ENCODE data around the gene NR2C1.

- PRO-cap = no peak
These were observed 52.8 kb downstream of the CRADD start for GRCh38 chr12:93729910-93730501.

DNA sequence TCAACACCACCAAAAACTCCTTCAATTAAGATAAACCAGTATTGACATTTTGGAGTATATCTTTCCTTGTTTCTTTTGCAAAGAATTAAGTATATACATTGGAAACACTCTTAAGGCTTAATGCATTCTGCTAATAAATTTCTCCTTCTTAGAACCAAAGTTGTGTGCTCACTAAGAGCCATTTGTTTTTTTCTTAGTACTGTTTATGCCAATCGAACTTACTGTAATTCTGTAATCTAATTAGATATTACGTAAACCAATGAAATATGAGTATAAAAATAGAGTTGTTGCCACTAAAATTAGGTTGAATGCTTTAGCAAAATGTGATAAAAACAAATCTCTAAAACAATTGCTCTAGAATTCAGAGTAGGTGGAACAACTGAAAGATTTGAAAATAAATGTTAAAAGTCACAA lies 90.7 kb downstream of the CRADD start:
- PRO-cap = unidirectional peak, plus-strand start at position 357 of the sequence

GRCh38 chr12:93783626-93784328 lies 106.6 kb downstream of the CRADD start:
- PRO-cap = no peak

DNA sequence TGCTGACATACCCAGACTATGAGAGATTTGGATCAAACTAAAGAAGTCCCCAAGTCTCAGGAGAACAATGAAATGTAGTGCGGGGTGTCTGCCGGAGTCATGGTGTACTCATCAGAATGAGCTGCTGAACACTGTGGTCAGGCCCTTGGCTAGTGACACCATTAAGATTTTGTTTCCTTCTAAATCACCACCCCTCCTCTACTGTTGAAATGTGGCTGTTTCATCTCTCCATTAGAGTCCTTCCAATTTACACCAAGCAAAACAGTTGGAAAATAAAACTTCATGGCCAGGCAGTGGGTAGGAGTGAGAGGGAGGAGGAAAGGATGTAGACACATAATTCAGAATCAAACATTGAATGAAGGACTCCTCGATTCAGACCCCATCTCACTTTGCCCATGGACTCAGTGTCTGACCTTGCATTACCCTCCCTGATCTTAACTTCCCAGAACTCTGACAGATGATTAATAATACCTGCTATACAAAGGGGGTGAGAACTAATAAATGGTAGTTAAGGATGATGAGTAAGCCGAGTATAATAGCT lies 127.4 kb downstream of the CRADD start:
- PRO-cap = no peak

GRCh38 chr12:93823531-93824084 lies 146.4 kb downstream of the CRADD start:
- PRO-cap = no peak

- PRO-cap = no peak
These were observed 157.4 kb upstream of the PLXNC1 start for GRCh38 chr12:93990761-93991501.

GRCh38 chr12:94099609-94100112 lies 48.7 kb upstream of the PLXNC1 start:
- PRO-cap = no peak

- PRO-cap = no peak
These were observed 9.4 kb downstream of the PLXNC1 start for GRCh38 chr12:94157530-94158468.

GRCh38 chr12:94615808-94616851 lies 34.2 kb downstream of the TMCC3 start:
- PRO-cap = unidirectional peak, minus-strand start at chr12:94615993

DNA sequence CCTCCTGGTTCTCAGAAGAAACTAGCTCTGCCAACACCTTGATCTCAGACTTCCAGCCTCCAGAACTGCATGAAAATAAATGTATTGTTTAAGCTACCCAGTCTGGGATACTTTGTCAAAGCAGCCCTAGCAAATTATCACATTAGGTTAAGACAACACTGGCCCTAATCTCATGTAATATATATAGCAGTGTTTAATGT lies 18.9 kb downstream of the TMCC3 start:
- PRO-cap = no peak

DNA sequence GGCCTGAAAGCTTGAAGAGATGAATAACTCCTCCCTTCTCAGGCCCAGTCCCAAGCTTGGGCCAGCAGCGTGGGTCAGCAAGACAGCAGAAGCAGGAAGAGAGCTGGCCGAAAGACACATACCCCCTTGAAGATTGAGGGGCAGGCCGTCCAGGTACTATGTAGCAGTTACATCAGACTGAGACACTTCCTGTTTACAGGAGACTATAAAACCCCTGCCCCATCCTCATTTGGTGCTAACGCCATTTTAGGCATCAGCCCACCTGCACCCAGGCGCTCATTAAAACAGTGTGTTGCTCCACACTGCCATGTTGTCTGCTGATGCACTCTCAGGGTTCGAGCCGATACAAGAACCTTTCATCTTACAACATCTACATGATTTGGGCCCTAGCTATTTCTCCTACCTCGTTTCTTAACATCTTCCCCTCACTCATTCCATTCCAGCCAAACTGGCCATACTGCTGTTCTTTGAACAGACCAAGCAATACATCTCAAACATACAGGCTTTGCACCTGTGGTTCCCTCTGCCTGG lies 14.9 kb downstream of the NDUFA12 start:
- PRO-cap = no peak

DNA sequence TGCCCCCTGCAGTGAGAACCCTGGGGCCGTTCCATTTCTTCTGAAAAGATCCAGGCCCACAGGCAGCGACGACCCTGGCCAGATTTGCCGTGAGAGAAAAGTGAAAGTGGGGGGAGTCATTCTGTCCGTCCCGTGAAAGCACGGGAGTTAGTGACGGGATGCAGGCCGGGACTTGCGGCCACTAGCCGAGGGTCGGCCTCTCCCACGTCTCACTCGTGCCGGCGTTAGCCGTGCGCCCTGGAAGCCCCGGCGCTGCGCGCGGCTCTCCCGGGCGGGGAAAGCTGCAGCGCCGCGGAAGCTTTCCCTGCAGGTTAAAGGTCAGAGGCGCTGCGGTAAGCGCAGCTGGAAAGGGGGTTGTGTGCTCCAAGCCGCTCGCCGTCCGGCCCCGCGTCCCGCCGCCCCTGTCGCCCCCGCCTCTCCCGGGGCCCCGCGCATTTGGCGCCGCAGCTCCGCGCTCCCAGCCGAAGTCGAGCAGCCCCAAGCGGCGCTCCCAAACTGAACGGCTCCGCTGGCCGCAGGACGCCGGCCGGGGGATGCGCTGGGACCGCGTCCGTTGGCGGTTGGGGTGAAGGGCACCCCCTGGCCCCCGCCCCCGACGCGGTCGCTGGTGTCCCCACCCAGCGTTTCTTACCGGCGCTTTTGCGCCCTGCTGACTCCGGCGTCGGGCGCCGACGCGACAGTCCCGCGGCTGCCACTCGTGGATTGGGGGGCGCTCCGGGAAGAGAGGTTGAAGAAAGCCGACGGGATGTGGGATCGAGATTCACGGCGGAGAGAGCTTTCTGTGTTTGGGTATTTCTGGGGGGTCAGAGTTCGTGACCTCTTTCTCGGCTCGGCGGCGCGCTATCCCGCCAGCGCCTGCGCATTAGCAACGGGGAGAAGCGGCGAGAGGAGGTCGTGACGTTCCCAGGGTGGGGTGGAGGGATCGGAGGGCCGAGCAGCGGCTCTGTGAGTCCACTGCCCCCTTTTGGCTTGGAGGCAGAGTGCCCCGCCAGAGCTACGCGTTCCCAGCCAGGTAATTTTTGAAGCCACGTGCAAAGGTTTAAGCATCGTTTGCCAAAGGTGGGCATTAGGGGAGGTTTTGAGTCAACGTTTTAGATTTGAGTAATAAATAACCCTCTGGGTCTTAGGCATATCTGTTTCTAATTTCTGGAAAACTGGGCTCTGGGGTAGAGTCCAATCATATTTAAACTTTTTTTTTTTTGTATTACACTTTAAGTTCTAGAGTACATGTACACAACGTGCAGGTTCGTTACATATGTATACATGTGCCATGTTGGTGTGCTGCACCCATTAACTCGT lies at the start of gene NR2C1:
Gene NR2C1 (minus strand): TSS at position 870 of the 1,299 bp plus-strand sequence.
- PRO-cap = unidirectional peak, minus-strand start at position 864 of the sequence

DNA sequence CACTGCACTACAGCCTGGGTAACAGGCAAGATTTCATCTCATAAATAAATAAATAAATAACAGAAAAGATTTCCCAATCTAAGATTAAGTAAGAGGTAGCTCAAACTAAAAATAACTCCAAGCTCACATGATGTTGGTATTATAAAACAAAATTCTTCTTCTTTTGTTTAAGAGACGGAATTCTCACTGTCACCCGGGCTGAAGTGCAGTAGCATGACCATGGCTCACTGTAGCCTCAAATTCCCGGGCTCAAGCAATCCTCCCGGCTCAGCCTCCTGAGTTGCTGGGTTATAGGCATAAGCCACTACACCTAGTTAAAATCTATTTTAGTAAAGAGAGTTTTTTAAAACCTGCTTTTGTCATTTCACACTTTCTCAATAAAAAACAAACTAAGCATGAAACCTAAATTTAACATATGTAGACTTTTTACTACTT lies 58.6 kb upstream of the NR2C1 start:
- PRO-cap = no peak

- PRO-cap = no peak
These were observed 43.7 kb downstream of the FGD6 start for GRCh38 chr12:95173313-95174203.

GRCh38 chr12:95200320-95201112 lies 16.8 kb downstream of the FGD6 start:
- PRO-cap = no peak

- PRO-cap = no peak
These were observed 14.4 kb downstream of the FGD6 start for GRCh38 chr12:95202691-95203527.

DNA sequence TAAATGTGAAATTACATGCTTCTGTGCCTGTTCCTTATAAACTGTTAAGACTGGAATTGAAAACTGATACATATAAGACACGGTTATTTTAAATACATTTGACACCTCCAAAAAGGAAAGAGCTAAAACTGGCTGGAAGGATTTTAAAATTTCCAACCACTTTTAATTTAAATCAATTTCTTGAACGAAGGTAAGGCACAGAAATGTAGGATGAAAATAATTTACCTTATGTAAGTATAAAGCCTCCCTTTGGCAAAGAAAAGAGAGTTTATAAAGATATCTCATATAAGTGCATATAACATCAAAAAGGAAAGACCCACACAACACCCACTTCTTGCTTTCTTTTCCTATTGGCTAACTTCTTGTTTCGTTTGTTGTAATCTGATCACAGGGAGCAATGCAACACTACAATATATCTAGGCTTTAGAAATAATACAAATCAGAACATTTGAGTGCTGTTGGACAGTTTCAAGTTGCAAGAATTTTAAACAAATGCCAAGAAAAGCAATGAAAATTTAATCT lies 1.4 kb downstream of the FGD6 start:
- PRO-cap = unidirectional peak, plus-strand start at position 442 of the sequence

DNA sequence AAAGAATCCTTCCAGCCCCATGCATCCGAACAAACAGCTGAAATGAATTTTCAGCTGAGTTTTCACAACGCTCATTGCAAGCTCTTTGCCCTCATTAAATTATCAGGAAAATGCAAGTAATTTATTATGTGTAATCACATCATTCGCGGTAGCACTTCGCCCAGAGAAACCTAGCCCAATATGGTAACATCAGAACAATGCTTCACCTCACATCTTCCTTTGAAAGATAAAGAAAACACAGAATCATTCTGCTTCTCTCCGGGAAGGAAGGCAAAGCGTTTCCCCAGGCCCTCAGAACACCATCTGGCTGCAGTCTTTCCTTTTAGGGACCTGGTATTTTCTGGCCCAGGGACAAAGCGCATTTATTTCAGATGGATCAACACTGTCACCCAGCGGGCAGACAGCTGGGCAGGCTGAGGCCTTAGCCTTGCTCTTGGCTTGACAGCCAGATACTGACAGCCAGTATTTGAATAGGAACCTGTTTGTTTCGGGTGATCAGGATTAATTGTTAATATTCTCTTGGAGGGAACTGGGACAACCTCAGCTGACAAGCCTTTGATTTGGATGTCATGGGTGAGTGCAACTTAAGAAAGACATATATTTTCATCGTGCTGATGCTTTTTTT lies 118.8 kb downstream of the VEZT start:
- PRO-cap = unidirectional peak, minus-strand start at position 305 of the sequence

GRCh38 chr12:95733106-95733354 lies 57.5 kb downstream of the NTN4 start:
- PRO-cap = no peak

- PRO-cap = no peak
These were observed 10.1 kb upstream of the SNRPF start for GRCh38 chr12:95848655-95849056.

Data from parotid gland (tissue), 1 donor.